ENCODE results near the genes FBXO36, SP140L and PSMD1.

DNA sequence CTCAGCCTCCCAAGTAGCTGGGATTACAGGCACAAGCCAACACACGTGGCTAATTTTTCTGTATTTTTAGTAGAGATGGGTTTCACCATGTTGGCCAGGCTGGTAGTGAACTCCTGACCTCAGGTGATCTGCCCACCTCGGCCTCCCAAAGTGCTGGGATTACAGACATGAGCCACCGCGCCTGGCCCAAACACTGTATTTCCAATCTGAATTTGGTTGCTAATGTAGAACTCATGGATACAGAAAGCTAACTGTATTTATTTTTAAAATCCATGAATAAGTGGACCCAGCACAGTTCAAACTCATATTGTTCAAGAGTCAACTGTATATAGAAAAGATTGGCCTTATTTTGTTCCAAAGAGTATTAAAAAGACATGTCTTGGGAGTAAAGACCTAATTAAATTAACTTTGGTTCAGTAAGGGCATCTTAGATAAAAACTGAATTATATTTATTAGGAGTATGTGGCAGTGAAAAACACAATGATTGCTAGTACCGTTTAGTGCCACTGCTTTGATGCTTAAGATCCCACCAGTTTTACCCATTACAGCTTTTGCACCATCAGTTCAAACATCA, 101.0 kb downstream of the TRIP12 start:
- RRBS = no CpG with 5 or more reads among the region's 5 CpGs

DNA sequence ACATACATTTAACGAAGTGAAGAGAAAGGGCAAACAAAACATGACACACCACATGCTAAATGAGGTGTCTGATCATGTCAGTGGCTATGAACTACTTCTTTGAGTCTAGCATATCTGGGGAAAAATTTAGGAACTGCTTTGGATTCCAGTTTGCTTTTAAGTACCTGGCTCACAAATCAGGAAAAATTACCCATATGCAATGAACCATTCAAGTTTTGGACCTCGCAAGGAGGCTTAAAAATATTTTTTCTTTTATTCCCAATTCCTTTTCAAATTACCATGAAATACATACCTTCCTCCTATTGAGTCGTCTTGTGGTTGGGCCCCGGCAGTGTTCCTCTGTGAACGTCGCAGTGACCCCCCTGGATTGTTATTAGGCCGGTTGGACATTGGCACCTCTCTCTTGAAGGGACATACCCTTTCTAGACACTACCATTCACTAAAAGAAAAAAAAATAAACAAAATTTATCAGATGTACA, 42.1 kb downstream of the TRIP12 start:
- RRBS = no CpG with 5 or more reads among the region's 7 CpGs

DNA sequence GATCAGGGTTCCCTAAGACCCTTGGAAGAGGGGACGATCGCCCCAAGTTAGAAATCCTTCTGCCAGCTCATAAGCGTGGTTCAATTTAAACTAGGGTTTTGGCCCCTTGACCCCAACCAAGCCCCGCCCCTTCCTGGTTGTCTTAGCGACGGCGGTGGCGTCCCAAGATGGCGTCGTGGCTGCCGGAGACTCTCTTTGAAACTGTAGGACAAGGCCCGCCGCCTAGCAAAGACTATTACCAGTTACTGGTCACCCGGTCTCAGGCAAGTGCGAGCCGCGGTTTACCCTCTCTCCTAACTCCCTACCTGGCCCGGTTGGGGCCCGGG, at the start of gene FBXO36:
TSS of gene FBXO36 (plus strand) at position 157 of the 326 bp plus-strand sequence.
- RRBS = 2% methylated on average over 8 of the region's 19 CpGs

DNA sequence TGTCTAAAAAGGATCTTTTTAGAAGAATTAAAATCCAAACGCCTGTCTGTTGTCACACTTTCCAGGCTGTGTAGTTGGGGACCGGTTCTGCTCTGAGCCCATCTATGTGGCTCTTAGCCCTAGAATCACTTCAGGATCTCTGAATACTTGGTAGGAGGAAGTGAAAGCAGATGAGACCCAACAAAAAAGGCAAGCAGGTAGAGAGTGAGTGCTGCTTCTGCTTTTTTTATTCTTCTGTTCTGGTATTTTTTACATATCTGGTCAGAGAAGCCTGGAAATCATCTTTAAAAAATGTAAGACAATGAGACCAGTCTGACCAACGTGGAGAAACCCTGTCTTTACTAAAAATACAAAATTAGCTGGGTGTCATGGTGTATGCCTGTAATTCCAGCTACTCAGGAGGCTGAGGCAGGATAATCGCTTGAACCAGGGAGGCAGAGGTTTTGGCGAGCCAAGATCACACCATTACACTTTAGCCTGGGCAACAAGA, 767 bp downstream of the SP140 start:
- RRBS = no CpG with 5 or more reads among the region's 5 CpGs

DNA sequence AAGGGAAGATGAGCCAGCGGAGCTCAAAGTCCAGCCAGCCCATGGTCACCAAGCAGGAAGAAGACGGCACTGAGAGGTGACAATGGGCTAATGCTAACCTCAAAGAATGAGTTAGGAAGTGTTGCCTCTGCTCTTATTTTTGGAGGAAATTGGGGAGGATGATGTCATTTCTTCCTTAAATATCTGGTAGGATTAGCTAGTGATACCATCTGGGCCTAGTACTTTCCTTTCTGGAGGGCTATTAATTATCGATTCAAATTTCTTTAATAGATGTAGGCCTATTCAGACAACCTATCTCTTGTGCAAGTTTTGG, 1.8 kb downstream of the SP140 start:
- RRBS = no CpG with 5 or more reads among the region's 3 CpGs

GRCh38 chr2:230326725-230327420, at the start of gene SP140L:
Gene SP140L (plus strand): TSS chr2:230327193.
- RRBS = no CpG with 5 or more reads among the region's 11 CpGs

GRCh38 chr2:230667241-230667661, 45.4 kb upstream of the CAB39 start:
- RRBS = no CpG with 5 or more reads among the region's 4 CpGs

- RRBS = no CpG with 5 or more reads among the region's 6 CpGs
These were observed 25.1 kb downstream of the CAB39 start for GRCh38 chr2:230737696-230738199.

GRCh38 chr2:230907992-230909248, 16.6 kb downstream of the GPR55 start:
- RRBS = no CpG with 5 or more reads among the region's 20 CpGs

- RRBS = no CpG with 5 or more reads among the region's 9 CpGs
These were observed 18.6 kb upstream of the GPR55 start for GRCh38 chr2:230943632-230944031.

DNA sequence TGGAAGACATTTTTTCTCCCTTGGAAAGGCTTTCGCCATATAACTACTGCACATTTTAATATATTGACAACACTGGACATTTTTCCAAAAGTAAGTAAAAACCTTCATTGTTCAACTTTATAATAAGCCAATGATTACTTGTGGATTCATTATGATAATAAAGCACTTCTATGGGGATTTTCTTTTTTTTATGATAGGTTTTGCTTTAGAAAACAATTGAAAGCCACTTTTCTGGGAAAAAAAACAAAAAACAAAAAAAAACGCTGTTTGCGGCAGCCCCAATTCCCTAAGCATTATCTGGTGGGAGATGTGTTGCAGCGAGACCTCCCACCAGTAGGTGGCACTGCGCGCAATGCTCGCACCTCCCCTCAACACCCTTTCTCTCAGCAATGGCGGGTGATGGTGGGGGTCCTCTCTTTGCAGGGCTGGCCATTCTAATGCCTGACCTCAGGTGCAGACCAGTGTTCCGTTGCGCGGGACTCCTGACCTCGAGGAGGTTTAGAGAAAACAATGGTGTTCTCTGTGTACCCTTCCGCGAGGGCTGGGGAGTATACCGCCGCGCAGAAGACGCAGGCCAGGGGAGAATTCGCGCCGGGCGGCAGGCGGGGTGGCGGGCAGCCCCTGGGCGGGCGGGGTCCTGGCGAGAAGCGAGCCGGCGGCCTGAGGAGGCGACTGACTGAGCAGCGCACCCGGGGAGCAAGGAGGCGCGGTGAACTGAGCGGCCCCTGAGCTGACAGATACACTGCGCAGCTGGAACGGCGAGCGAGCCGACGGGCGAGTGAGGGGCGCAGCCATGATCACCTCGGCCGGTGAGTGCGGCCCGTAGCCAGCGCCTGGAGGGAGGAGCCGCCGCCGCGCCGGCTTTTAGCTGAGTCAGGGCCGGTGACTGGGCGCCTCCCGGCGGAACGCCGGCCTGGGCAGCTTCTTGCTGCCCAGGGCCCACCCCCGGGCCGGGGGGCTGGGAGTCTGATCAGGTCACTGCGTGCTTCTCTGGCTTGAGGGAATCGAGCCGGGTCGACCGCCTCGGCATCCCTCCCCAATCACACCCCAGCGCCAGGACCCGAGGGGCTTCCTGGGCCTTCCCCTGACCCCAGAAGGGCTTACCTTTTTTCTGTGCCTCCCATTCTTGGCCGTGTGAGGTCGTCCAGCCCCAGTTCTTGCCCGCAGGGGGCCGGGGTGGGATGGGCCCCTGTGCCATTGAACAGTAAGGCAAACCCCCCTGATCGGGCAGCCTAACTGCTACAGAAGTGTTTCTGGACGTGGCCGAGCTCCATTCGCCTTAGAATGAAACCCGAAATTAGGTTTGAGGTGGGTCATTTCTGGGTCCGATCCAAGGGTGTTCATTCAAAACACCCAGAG, at the start of gene PSMD1:
TSS of gene PSMD1 (plus strand) at position 635 of the 1,359 bp plus-strand sequence.
- RRBS = under 1% methylated on average over 26 of the region's 80 CpGs

- RRBS = no CpG with 5 or more reads among the region's 8 CpGs
These were observed 16.6 kb upstream of the ARMC9 start for GRCh38 chr2:231181778-231182196.

GRCh38 chr2:231318243-231318876, 77.2 kb upstream of the B3GNT7 start:
- RRBS = no CpG with 5 or more reads among the region's 6 CpGs

GRCh38 chr2:231400929-231401764, 5.6 kb downstream of the B3GNT7 start:
- RRBS = 83% methylated on average over 5 of the region's 33 CpGs

- RRBS = no CpG with 5 or more reads among the region's 7 CpGs
These were observed 8.2 kb downstream of the B3GNT7 start for GRCh38 chr2:231403710-231404097.

GRCh38 chr2:231425242-231425683, 29.8 kb downstream of the B3GNT7 start:
- RRBS = no CpG with 5 or more reads among the region's 7 CpGs

GRCh38 chr2:231425684-231426770, 30.5 kb downstream of the B3GNT7 start:
- RRBS = 20% methylated on average over 3 of the region's 23 CpGs

GRCh38 chr2:231454431-231455320, 9.6 kb downstream of the NCL start:
- RRBS = no CpG with 5 or more reads among the region's 10 CpGs

DNA sequence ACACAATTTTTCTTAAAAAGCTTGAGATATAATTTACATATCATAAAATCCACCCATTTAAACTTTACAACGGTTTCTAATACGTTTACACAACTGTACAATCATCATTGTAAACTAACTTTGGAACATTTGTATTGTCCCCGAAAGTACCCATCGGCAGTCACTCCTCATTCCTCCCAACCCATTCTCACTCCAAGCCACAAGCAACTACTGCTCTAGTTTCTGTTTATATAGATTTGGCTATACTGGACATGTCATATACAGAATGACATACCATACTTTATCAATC, 32.8 kb downstream of the NMUR1 start:
- RRBS = no CpG with 5 or more reads among the region's 4 CpGs

- RRBS = no CpG with 5 or more reads among the region's 12 CpGs
These were observed 12.8 kb downstream of the TEX44 start for GRCh38 chr2:231605358-231606038.

Data from epithelial cell of prostate (primary cell).